ENCODE results near the gene SPAG8.

DNA sequence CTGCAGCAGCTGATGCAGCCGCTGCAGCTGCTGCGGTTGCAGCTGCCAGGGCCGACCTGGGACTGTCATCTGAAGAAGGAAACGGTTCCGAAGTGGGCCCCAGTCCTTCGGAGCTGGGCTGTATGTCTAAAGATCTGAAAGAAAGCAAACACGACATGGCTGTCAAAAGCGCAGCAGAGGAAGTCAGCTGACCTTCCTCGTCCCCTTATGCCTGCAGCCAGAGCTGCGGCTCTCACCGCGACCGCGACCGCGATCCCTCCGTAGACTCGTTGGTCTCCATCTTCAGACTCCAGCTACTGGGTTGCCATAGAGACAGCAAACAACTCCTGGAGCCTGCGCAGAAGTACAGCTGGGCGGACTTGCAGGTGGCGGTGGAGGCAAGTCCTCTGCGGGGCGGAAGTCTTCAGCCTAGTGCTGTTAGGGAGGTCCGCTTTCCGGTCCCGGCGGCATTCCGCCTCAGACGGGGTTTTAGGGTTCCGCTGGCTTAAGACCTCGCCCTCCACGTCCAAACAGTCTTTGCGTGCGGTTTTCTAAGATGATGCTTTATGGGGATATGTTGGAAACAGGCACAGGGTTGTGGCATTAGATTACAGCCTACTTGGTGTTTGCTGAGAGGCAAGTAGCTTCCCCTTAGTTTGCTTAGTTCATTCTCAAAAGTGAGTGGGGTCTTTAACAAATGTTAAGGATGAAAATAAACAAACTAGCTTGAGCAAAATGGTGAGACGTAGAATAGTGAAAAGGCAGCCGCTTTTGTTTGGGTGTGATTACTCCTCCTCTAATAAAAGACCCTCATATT, at the start of gene SPAG8:
Gene SPAG8, minus strand, starts transcription at position 395 of the 796 bp plus-strand sequence.
- PRO-cap: bidirectional peak, plus-strand start at position 429 of the sequence, minus-strand start at position 257 of the sequence

GRCh38 chr9:35910655-35911302, 1.5 kb downstream of the SPAAR start:
- PRO-cap: no peak

- PRO-cap: no peak
Observed at GRCh38 chr9:35923843-35925139, 15.0 kb downstream of the SPAAR start.

DNA sequence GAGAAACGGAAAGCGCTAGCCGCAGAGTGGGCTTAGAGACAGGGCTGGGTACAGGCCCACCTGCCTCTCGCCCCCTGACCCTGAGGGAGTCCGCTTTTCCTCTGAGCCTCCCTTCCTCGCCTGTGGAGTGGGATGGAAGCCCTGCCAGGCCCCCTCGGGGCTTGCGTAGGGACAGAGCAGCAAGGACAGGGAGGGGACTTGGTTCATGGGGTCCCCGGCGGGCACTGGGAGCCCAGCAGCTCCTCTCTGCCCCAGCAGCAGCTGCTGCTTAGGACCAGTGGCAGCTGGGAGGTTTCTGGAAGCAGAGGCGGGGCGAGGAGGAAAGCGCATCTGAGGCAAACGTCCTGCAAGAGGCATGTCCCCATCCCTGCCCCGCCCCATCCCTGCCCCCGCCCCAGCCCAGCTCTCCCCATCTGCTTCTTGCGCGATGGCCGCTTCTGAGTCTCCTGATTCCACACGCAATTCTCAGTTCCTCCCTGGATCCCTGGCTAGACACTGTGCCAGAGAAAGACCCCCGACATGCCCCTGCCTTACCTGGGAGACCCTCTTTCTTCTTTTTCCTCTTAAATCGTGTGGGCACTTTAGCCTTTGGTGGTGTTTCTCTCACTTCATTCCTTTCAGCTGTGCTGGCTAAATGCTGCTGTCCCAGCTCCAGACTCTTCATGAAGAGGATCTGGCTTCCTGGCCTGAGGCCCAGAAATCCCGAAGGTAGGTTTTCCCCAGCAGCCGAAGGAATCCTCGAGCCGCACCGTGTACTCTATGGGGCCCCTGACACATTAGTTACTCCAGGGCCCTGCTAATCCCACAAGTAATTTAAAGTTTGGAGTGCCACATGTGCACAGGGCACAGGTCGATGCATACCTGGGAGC, 4.3 kb upstream of the OR2S2 start:
- PRO-cap: no peak

DNA sequence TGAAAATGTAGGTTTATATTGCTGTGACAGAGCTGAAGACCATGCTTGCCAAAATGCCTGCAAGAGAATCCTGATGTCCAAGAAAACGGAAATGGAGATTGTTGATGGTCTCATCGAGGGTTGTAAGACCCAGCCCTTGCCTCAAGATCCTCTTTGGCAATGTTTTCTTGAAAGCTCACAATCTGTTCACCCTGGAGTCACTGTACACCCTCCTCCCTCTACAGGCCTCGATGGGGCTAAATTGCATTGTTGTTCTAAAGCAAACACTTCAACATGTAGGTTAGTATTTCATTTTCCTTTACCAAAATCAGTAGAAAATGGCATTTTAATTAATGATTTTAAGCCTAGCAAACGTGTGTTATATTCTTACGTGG, 48.9 kb upstream of the GLIPR2 start:
- PRO-cap: no peak

- PRO-cap: no peak
Observed at GRCh38 chr9:36090918-36091449, 45.5 kb upstream of the GLIPR2 start.

GRCh38 chr9:36141404-36141844, 4.9 kb downstream of the GLIPR2 start:
- PRO-cap: no peak

- PRO-cap: bidirectional peak, plus-strand start at chr9:36163790, minus-strand start at chr9:36163565
Observed at GRCh38 chr9:36162924-36164234, 5.8 kb upstream of the CCIN start.

GRCh38 chr9:36190346-36190829, 333 bp upstream of the CLTA start:
- PRO-cap: bidirectional peak, plus-strand start at chr9:36190962, minus-strand start at chr9:36190681

DNA sequence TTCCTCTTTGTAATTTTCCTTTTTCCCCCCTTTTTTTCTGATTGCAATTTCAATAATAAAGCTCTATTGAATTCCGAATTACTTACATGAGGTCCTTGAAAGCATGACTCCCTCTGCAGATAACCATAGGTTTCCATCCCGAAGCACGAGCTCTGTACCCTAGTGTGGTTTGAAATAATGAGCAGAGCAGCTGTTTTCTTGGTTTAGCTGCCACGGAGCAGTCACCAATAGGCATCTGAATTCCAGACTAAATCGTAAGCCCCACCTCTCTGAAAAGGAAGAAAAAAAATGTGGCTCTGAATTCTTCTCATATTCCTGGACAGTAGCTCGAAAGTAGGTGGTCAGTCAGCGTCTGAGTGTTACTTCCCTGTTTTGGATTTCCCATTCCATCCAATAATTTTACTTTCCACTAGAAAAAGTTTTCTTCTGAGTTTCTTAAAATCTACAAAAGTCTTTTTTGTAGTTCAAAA, 18.6 kb upstream of the GNE start:
- PRO-cap: bidirectional peak, plus-strand start at position 309 of the sequence, minus-strand start at position 137 of the sequence

GRCh38 chr9:36308260-36308464, 49.9 kb upstream of the GNE start:
- PRO-cap: no peak

GRCh38 chr9:36401127-36401479, 1.0 kb upstream of the RNF38 start:
- PRO-cap: bidirectional peak, plus-strand start at chr9:36401314, minus-strand start at chr9:36401199

DNA sequence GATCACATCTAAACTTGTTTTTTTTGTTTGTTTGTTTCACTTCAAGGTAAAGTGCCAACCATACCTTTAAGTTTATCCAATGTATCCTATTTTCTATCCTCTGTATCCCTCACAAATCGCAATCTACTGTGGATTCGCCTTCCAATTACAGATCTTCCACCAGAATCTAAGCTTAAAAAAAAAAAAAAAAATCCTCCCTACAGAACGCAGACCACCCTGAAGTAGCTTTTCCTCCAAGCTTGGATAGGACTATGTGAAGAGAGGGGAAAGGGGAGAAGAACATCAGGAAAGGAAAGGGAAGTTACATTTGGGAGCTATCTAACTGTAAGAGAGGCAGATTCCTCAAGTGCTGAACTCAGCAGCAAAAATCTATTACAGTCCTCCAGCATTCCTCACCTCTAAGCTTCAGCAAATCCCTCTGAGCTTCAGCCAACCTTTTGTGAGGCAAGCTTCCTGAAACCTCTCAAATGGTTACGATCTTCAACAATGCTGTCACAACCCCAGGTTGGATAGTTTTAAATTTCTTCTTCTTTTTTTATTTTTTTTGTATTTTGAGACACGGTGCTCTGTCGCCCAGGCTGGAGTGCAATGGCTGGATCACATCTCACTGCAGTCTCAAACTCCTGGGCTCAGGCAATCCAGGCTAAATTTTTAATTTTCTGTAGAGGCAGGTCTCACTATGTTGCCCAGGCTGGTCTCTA, 2.4 kb upstream of the RNF38 start:
- PRO-cap: no peak

- PRO-cap: no peak
Observed at GRCh38 chr9:36492762-36493446, 79.8 kb upstream of the MELK start.

GRCh38 chr9:37001805-37002465, 32.1 kb downstream of the PAX5 start:
- PRO-cap: no peak

- PRO-cap: no peak
Observed at GRCh38 chr9:37029206-37029564, 4.9 kb downstream of the PAX5 start.

GRCh38 chr9:37032588-37033407, 1.3 kb downstream of the PAX5 start:
- PRO-cap: no peak

- PRO-cap: unidirectional peak, minus-strand start at chr9:37037769
Observed at GRCh38 chr9:37037632-37038602, 3.8 kb upstream of the PAX5 start.

GRCh38 chr9:37119901-37120219, 514 bp upstream of the ZCCHC7 start:
- PRO-cap: bidirectional peak, plus-strand start at chr9:37120583, minus-strand start at chr9:37120162

DNA sequence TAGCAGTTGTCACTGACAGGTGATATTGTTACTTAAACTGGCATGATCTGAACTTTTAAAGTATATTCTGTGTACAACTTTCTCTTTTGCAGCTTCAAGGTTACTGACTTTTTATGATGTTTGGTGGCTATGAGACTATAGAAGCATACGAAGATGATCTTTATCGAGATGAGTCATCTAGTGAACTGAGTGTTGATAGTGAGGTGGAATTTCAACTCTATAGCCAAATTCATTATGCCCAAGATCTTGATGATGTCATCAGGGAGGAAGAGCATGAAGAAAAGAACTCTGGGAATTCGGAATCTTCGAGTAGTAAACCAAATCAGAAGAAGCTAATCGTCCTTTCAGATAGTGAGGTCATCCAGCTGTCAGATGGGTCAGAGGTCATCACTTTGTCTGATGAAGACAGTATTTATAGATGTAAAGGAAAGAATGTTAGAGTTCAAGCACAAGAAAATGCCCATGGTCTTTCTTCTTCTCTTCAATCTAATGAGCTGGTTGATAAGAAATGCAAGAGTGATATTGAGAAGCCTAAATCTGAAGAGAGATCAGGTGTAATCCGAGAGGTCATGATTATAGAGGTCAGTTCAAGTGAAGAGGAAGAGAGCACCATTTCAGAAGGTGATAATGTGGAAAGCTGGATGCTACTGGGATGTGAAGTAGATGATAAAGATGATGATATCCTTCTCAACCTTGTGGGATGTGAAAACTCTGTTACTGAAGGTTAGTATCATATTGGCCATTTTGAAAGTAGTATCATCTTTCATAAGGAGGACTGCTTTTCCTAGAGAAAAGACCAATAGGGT, 6.0 kb downstream of the ZCCHC7 start:
- PRO-cap: no peak

Data from LUHMES (cell line).